ENCODE data around the genes ITGAD and MYLK3.

DNA sequence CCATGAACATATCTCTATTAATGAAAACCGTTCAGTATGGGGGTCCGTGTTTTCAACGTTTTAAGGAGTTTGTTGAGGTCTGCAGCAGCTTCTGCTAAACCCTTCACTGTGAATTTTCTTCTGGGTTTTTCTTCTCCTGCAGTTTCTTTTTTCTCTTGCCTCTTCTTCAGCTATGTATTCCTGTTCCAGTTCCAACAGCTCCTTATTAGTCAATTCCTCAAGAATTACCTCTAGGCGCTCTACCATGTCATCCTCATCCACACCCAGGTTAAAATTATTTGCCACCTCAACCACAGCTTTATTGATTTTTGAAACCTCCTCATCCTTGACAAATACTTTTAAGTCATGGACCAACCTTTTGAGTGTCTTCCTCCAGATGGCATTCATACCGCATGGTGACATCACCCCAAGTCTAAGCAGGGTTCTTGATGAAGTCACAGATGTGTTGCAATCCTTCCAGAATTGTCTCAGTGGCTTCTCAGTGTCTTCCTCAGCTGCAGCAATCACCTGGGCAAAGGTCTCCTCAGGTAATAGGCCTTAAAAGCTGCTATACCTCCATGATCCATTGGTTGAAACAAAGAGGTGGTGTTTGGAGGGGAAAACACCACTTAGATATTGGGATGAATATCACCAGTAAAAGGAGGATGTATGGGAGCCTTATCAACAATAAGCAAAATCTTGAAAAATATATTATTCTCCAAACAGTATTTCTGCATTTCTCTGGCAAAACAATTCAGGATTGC, 40.1 kb downstream of the BCL7C start:
- PRO-cap: no peak

GRCh38 chr16:30979832-30980939, 4.8 kb upstream of the HSD3B7 start:
- PRO-cap: no peak

DNA sequence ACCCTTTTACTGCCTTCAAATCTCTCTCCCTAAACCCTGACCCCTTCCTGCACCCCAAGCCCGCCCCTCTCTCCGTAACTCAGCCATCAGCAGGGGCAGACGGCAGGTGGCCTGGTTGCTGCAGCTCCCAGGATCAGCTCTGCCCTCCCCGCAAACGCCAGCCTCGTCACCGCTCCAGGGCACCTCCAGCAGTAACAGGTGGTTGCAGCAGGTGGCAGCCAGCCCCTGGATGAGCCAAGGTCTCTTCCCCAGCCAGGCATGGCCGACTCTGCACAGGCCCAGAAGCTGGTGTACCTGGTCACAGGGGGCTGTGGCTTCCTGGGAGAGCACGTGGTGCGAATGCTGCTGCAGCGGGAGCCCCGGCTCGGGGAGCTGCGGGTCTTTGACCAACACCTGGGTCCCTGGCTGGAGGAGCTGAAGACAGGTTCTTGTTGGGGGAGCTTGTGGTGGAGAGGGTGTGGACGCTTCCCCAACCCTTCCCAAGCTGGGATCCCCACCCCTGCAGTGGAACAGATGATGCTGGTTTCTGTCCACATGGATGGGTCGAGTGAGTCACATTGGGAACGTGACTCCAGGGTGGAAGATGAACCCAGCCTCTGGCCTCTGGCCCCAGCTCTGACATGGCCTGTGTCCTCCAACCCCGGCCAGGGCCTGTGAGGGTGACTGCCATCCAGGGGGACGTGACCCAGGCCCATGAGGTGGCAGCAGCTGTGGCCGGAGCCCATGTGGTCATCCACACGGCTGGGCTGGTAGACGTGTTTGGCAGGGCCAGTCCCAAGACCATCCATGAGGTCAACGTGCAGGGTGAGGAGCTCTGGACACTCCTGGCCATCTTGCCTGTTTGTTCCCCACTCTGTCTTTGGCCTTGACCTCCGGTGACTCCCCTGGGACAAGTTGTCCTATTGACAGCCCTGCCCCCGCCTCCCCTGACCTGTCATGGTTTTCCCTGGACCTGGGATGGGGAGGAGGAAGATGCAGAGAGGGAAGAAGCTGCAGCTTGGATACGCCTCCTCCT, 701 bp downstream of the HSD3B7 start:
- PRO-cap: no peak

GRCh38 chr16:31131425-31132232, 3.9 kb downstream of the PRSS8 start:
- PRO-cap: bidirectional peak, plus-strand start at chr16:31132011, minus-strand start at chr16:31131915

- PRO-cap: no peak
Measured at GRCh38 chr16:31198410-31199173, 4.0 kb downstream of the PYCARD start.

GRCh38 chr16:31347214-31347584, 7.8 kb upstream of the ITGAX start:
- PRO-cap: no peak

- PRO-cap: no peak
Measured at GRCh38 chr16:31370107-31371264, 15.5 kb downstream of the ITGAX start.

DNA sequence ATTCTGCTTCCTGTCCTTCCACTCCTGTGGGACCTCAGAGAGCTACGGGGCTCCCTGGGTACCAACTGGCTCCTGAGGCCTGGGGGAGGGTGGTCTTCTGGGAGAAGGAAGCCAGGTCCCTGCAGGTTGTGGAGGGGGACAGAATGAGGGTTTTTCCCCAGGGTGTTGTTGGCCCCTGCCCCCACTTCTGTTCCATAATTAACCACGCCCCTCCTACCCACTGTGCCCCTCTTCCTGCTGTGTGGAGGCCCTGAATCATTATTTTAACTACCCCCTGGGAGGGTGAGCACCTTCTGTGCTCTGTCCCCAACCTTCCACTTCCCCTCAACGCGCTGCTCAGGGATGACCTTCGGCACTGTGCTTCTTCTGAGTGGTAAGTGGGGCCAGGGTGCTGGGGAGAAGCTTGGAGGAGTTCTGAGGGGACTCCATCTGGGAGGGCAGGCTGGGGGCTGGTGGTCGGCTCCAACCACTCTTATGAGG, at the start of gene ITGAD:
TSS of gene ITGAD (plus strand) at position 317 of the 480 bp plus-strand sequence.
- PRO-cap: no peak

GRCh38 chr16:35169203-35169640, 1709.8 kb downstream of the TP53TG3F start:
- PRO-cap: no peak

DNA sequence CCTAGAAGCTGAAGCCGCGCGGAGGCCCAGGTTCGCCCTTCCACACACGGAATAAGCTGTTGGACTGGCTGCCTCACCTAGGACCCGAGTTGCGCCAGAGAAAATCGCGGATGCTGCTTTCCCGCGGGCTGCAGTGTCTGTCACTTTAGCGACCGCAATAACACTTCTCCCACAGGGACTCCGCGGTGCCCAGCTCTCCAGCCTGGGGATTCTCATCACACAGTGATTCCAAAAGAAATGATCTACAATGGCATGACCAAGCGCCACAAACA, 1737.0 kb downstream of the TP53TG3F start:
- PRO-cap: no peak

- PRO-cap: no peak
Measured at GRCh38 chr16:35552694-35553470, 2093.5 kb downstream of the TP53TG3F start.

GRCh38 chr16:46737761-46738291, 10.3 kb downstream of the MYLK3 start:
- PRO-cap: no peak

GRCh38 chr16:46747845-46748714, at the start of gene MYLK3:
Gene MYLK3 (minus strand): TSS chr16:46748344.
- PRO-cap: no peak

GRCh38 chr16:46971942-46972482, 1.5 kb downstream of the DNAJA2 start:
- PRO-cap: no peak

- PRO-cap: no peak
Measured at GRCh38 chr16:47142354-47143311, 1.1 kb downstream of the NETO2 start.

GRCh38 chr16:47698979-47699595, 238.0 kb downstream of the PHKB start:
- PRO-cap: no peak

- PRO-cap: no peak
Measured at GRCh38 chr16:48204144-48205044, 39.7 kb upstream of the LONP2 start.

GRCh38 chr16:48235100-48236007, 8.7 kb upstream of the LONP2 start:
- PRO-cap: no peak

- PRO-cap: no peak
Measured at GRCh38 chr16:48341571-48342127, 43.6 kb downstream of the SIAH1 start.

GRCh38 chr16:48384009-48384429, 1.2 kb downstream of the SIAH1 start:
- PRO-cap: bidirectional peak, plus-strand start at chr16:48384201, minus-strand start at chr16:48383972

All from mucosa of descending colon (tissue), 1 donor.